Bronchus fibroblast of lung (primary cell): ENCODE measurements around the genes RNF40 and VKORC1.

- RAMPAGE, long total RNA: no peak
These were observed 1.3 kb downstream of the CD2BP2 start for GRCh38 chr16:30353637-30354311.

DNA sequence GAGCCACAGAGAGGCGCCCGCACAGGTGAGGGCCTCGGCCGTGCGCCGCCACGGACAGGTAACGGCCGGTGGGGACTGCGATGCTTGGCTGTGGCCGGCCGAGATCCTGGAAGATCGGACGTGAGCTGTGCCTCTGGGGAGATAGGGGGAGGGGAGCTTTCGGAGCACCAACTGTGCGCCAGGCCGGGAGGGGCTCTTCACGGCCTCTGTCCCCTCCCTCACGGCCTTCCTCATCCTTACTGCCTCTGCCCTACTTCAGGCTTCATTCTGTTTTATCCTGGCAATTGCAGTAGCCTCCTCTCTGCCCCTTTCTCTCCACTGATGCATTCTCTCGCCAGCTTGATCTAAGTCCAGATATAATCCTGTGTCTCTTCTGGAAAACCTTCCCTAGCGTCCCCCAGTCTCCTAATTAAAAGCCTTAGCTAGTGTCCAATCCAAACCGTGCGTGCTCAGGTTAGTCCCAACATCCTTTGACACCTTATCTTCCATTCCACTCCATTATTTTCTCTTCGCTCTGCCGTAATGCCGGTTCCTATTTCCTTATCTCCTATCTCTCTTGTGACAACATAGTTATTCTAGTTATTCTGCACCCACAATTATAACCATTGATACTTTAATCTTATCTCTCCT, 744 bp downstream of the ZNF48 start:
- RAMPAGE, long total RNA: no peak

- RAMPAGE, long total RNA: no peak
These were observed 3.6 kb downstream of the ZNF48 start for GRCh38 chr16:30398513-30399587.

DNA sequence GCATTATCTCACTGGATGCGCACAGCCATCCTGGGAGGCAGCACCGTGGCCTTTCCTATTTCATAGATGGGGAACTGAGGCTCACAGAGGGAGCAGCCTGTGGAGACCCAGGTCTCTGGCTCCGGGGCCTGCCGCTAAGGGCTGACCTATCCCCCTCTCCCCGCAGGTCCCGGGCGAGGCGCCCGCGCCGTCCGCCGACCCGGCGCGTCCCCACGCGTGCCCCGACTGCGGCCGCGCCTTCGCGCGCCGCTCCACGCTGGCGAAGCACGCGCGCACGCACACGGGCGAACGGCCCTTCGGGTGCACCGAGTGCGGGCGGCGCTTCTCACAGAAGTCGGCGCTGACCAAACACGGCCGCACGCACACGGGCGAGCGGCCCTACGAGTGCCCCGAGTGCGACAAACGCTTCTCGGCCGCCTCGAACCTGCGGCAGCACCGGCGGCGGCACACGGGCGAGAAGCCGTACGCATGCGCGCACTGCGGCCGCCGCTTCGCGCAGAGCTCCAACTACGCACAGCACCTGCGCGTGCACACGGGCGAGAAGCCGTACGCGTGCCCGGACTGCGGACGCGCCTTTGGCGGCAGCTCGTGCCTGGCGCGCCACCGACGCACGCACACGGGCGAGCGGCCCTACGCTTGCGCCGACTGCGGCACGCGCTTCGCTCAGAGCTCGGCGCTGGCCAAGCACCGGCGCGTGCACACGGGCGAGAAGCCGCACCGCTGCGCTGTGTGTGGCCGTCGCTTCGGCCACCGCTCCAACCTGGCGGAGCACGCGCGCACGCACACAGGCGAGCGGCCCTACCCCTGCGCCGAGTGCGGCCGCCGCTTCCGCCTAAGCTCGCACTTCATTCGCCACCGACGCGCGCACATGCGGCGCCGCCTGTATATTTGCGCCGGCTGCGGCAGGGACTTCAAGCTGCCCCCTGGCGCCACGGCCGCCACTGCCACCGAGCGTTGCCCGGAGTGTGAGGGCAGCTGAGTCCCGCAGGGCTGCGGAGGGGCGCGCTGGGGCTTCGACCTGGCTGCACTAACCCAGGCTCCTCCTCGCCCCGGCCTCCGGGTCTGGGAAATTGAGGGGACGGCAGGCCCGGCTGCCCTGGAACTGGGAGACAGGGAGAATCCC, 10.3 kb downstream of the ZNF771 start:
- RAMPAGE, long total RNA: no peak

DNA sequence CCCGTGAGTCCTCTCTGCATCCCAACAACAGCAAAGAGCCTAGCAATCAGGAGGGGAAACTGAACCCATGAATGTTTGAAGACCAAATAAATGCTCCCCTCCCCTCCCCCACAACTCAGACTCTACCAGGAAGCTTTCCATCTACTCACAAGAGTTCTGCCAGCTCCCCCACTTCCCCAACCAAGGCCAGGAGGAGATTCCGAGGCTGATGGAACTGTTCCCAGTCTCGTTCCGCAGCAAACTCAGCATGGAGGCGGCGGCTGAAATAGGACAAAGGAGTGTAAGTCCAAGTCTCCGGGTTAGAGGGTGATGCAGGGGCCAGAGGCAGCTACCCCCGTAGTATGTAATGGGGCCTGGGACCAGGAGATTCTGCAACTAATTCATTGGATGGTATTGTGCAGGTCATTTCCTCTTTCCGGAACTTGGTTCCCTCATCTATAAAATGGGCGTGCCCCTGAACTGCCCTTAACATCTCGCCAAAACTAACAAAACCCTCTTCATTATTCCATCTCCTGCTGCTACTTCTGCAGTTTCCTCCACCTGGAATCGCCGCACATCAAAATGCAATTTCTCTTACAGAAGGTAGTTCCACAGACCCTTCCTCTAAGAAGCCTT, 815 bp downstream of the DCTPP1 start:
- RAMPAGE, long total RNA: no peak

DNA sequence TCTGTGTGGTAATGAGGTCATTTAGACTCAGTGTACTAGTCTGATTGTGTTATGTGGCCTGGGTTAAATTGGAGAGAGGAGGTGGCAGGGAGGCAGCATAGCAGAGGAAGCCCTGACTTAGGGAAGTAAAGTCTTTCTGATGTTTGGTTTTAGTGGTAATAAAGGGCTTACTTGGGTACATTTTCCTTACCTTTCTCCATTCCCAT, 507 bp downstream of the TMEM265 start:
- RAMPAGE, long total RNA: no peak

GRCh38 chr16:30761739-30762800, at the start of gene RNF40:
RNF40 (plus strand) TSS chr16:30762322.
- RAMPAGE, long total RNA: no peak

- RAMPAGE, long total RNA: no peak
These were observed 11.9 kb downstream of the RNF40 start for GRCh38 chr16:30773918-30774620.

DNA sequence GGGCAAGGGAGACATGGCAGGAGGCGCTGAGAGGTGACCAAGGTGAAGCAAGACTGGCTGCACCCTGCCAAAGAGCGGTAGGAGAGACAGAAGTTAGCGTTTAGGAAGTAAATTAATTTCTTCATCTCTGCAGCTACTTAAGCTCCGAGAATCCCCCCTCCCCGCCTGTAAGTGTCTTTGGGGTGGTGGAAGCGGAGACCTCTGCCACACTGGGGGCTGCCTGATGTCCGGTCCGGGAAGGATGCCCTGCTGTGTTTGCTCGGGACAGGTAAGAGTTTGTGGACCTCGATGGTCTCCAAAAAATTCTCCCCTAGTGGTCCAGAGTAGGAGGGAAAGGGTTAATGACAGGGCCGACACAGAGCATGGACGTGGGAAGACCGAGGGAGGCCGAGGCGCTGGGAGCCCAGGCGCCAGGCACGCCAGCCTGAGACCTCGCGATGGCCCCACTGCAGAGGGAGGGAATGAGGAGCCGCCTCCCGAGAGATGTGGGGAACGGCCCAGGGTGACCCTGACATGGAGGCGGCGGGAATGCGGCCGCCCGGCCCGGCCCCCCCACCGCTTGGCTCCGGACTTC, 845 bp downstream of the ZNF629 start:
- RAMPAGE, long total RNA: no peak

DNA sequence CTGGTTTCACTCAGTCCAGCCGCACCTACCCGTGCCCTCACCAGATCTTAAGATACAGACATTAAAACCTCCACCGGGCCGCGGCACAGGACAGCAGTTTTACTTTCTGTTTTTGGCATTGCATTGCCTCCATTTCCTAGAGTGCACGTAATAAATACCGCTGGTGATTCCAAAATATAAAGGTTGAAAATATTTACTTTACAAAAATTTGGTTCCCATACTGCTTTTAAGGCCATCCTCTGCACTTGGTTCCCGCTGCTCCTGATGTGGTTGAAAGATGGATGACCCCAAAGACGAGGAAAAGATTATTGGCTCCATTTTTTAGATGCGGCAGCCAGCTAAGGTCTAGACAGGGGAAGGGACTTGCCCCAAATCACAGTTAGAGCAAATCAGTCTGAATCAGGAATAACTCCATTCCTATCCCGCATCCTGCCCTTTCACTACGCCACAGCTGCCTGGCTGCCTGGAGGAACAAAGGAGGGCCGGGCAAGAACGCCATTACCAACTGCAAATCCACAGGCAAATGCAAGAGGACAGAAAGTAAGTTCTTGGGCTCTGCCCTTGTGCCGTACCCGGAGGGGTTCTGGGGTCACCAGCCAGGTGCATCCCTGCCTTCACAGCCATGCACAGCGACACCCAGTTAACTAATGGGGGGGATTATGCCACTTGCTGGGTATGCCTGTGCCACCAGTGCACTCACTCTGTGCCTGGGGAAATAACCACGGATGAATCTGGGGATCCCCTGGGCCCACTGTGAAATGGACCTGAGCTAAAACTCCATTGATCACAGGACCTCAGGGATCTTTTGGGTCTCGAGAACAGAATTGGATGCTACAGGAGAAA, 18.1 kb downstream of the BCL7C start:
- RAMPAGE, long total RNA: no peak

DNA sequence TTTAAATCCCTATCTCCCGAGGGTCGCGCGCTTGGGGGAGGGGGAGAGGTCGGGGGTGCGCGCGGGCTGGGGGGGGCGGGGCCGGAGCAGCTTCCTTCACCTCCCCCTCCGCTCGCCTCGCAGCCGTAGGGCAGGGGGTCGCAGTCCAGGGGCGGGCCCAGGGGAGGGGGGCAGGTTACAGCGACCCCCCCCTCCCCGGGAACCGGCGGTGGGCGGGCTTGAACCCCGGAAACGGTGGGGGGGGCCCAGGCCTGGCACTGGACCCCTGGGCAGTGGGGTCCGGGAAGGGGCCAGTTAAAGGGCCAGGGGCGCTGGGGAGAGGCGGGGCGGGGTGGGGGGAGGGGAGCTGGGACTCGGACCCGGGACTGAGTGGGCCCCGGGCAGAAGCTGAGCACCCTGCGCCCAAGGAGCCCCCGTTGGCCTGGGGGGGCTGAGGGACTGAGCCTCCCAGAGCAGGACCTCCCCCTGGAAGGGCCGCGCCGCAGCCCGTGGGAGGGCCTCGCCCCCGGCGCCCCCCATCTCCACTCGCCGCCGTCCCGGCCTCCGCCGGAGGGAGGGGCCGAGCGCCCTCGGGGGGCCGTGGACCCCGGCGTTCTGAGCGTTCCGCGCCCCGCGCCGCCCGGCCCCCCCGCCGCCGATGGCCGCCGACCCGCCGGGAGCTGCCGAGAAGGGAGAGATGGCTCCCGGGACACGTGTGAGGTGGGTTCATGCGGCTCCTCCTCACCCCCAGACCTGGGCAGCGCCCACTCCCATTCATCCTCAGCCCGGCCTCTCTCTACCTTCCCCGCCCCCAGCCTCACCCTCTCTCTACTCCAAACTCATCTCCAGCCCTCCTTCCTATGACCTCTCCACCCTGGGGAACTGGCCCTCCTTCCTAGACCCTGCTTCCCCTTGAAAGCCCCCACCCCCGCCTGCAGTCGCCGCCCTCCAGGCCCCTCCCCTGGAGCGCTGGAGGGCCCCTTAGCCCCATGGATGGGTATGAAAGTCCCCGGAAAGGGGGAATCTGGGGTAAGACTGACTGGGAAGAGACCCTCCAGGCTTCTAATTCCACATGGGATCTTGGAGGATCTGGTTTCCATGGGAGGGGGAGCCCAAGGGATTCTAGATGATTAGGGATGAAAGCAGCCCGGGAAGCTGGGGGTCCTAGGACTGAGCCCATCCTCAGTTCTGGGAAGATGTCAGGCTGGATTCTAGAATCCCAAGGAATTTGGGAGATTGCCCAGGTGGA, 803 bp downstream of the FBXL19 start:
- RAMPAGE, long total RNA: no peak

DNA sequence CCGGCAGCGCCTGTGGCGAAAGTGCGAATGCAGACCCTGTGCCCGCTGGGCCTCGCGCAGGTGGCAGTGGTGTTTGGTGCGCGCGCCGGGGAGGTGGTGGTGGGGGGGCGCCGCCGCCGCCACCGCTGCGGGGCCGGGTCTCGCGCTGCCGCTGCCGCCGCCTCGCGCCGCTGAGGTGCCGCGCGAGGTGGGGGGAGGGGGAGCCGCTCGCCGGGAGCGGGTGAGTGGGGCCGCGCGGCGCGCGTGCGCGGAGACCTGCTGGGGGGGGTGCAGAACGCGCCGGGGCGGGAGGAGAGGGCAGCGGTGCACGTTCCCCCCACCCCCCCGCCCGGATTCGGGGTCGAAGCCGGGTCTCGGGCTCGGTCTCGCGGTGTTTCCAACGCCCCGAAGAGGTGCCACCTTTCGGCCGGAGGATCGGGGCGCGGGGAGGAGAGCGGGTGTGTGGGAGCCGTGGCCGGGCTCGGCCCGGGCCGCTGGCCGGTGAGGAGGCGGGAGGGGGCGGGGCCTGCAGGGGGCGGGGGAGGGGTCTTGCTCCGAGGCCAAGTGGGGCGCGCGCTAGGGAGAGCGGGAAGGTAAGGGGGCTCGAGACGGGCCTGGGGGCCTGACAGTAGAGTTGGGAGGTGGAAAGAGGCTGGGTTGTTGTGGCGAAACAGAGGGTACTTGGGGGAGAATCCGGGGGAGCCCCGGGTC, 496 bp downstream of the SETD1A start:
- RAMPAGE, long total RNA: no peak

- RAMPAGE, long total RNA: no peak
These were observed 11.9 kb downstream of the SETD1A start for GRCh38 chr16:30969196-30970140.

- RAMPAGE, long total RNA: no peak
These were observed 11.3 kb downstream of the HSD3B7 start for GRCh38 chr16:30996062-30996855.

DNA sequence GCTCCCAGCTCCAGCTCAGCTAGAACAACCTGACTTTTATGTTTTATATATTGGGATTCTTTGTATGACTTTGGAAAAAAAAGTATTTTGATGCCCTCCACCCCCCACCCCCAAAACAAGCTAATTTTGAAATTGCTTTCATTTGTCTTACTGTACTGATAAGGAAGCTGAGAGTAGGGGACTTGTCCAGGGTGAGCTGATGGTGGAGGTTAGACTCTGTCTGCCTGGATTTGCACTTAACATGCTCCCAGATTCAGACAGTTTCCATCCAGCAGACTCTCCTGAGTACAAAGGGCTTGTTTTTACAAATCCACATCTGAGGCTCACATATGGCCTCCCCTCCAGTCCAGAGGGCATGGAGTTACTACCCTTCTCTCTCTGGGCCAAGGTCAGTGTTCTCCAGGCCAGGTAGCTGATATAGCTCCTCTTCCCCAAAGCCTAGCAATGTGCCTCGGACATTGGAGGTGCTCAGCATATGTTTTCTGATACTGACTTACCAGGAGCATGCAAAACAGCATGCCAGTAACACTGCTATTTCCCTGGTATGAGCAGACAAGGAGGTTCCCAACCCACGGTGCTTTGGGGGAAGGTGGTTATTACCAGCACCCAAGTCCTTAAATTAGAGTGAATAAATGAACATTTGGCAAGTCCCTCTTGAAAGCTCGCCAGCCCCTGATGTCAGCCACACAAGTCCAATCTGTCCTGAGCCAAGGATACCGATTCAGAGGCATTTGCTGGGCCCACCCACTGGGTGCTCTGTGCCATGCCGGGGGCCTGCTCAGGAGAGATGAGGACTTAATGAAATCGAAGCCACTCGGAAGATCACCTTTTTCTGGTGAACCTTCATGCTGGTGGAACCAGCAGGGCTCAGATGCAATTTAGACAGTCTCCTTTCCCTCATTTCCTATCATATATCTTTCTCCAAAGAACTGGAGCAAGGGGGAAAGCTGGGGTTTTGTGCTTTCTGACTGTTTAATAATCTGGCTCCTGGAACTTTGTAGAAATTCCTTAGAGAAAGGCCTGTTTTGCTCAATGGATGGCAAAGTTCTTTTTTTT, 11.2 kb downstream of the STX1B start:
- RAMPAGE, long total RNA: no peak

GRCh38 chr16:31072536-31072944, 1.5 kb downstream of the ZNF668 start:
- RAMPAGE, long total RNA: no peak

- RAMPAGE, long total RNA: start-site peak on the minus strand at chr16:31094735-31094919, 3,075 and 1,273 reads in 2 replicates
These were observed at the start of gene VKORC1 for GRCh38 chr16:31094294-31095182. VKORC1 (minus strand) TSS chr16:31094797.

DNA sequence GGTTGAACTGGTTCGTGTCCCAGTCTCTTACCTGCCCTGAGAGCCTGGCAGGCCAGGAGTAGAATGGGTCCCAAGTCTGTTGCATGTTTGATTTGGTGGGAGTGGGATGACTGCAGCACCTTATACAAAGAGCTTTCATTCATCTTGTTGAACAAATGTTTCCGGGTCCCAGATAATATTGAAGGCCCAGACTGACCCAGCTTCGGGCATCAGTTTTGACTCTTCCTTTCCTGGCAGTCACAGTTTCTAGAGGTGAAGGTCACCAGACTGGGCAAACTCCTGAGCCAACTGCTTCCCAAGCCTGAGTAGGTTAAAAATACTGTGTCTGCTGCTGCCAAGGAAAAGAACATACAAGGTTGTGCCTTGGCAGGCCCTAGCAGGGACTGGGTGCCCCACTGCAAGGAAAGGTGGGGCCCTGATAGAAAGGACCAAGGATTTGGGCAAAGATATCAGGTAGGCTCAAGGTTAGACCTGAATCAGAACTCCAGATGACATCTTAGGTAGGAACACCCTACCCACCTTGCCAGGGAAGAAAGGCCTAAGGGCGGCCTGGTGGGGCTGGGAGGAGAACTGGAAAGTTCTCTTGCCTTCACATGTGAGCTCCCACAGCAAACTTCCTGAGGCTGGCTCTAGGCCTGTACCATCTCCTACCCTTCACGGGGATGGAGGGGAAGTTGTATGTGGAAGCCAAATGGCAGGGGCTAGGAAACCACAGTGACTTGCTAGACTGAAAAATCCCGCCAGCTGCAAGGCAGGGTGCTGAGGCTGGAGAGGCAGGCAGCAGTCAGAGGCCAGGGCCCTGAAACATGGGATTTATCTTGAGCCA, 4.6 kb upstream of the KAT8 start:
- RAMPAGE, long total RNA: no peak

GRCh38 chr16:31141662-31142360, 6.3 kb upstream of the PRSS8 start:
- RAMPAGE, long total RNA: no peak

DNA sequence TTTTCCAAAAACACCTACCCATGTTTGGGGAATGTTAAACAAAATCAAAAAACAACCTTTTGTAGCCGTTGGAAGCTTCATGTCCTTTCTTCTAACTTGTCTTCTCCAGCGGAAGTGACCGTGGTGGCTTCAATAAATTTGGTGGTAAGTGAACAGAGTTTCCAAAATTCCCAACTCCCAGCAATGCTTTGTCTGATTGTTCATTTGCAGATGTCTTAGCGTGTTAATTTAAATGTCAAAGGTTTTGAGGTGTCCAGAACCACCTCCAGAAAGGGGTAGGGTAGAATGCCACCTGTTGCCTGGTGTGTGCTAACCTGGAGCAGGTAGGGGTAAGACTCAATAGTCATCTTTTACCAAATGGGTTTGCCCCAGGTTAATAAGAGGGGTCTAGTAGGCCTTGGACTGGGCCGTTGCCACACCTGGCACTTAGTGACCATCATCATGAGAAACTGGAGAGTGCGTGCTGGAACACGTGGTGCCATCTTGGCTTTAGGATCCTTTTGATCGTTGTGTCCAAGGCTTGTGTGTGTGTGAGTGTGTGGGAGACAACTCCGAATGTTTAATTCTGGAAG, 6.8 kb downstream of the FUS start:
- RAMPAGE, long total RNA: no peak